NB4 (cell line): Measurements from ENCODE around the gene MIS18BP1.

DNA sequence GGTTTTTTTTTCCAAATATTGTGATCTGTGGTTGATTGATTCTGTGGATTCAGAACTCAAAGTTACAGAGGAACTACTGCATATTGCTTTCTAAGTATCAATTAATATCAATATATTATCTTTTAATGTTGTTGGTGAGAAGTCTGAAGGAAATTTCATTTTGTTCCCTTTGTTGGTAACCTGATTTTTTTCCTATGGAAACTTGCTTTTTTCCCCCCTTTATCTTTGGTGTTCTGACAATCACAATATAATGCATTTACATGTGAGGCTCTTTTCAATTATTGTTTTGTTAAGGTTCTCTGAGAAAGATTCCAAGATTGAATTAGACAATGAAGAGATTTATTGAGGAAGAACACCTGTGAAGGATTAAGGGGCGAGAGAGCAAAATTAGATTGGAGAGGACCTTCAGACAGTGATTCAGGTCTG, 64.4 kb downstream of the FBXO33 start:
- RRBS = no CpG with 5 or more reads among the region's 1 CpG

DNA sequence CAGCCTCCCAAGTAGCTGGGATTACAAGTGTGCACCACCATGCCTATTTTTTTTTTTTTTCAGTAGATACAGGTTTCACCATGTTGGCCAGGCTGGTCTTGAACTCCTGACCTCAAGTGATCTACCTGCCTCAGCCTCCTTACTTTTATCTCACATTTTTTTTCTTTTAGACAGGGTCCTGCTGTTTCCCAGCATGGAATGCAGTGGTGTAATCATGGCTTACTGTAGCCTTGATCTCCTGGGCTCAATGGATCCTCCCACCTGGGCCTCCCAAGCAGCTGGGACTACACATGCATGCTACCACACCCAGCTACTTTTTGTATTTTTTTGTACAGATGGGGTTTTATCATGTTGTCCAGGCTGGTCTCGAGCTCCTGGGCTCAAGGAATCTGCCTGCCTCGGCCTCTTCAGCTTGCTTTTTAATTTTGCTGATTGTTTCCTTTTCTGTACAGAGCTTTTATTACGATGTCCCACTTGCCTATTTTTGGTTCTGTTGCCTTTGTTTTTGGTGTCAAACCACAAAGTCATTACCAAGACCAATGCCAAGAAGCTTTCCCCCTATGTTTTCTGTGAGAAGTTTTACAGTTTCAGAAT, 23.5 kb downstream of the FBXO33 start:
- RRBS = no CpG with 5 or more reads among the region's 3 CpGs

DNA sequence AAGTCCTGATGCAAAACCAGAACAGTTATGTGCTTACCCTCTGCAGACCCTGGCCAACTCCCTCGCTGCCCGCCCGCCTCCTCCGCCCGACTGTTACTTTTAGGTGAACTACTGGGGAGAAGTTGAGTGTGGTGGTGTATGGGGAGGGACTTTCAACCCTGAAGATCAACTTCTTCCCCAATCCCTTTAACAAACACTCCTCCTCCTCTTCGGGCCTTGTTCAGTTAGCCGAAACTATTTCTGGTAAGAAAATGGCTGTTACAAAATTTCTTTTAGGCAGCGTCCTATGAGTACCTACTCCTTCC, 1.4 kb downstream of the FBXO33 start:
- RRBS = no CpG with 5 or more reads among the region's 8 CpGs

DNA sequence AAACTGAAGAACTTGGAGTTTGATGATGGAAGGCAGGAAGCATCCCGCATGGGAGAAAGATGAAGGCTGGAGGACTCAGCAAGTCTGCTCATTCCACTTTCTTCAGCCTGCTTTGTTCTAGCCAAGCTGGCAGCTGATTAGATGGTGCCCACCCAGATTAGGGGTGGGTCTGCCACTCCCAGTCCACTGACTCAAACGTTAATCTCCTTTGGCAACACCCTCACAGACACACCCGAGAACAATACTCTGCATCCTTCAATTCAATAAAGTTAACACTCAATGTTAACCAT, 865.8 kb upstream of the LRFN5 start:
- RRBS = no CpG with 5 or more reads among the region's 3 CpGs

DNA sequence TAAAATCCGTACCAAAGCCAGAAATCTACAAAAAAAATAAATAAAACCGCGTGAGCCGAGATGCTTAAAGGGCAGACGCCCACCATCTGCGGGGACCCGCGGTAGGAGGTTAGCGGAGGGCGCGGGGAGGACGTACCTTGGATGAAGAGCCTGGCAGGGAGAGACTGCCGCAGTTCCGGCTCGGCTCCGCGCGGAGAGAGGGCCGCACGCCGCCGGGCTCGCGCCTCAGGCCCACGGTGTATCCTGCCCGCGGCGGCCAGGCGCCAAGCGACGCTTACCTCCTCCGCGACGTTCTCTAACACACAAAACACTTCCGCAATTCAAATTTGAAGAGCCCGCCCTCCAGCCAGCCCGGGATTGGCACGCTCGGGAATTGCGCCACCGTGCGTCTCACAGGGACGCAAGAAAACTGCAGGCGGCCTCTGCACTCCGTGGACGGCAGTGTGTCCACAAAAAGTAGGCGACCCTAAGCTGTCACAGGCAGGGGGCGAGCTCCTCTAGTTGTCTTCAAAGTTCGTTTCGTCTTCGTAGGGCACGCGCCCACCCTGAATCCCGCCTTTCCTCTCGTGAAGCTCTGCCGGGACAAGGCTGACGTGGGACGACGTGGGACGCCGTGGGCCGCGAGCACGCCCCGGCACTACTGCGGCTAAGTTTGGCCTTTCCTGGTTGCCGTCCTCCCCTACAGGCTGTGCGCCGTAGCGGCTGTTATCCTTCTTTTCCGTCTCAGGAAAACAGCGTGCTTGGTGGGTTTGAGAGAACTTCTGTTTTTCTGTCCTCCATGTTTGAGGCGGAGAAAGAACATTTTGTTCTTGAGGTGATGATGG, at the start of gene MIS18BP1:
Gene MIS18BP1, minus strand, starts transcription at position 304 of the 824 bp plus-strand sequence.
- RRBS = under 1% methylated on average over 19 of the region's 73 CpGs

DNA sequence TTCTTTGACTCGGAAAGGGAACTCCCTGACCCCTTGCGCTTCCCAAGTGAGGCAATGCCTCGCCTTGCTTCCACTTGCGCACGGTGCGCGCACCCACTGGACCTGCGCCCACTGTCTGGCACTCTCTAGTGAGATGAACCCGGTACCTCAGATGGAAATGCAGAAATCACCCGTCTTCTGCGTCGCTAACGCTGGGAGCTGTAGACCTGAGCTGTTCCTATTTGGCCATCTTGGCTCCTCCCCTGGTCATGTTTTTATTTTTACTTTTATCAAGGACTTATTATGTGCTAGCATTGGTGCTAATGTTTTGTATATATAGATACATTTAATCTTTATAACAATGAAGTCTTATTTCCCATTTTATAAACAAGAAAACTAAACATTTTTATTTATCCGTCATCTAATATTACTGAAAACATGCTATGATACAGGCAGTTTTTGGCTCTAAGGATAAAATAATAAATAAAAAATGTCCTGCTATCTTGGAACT, 636.1 kb upstream of the MIS18BP1 start:
- RRBS = no CpG with 5 or more reads among the region's 14 CpGs

GRCh38 chr14:48607214-48607574, 931.8 kb upstream of the MDGA2 start:
- RRBS = no CpG with 5 or more reads among the region's 5 CpGs

GRCh38 chr14:49549878-49550405, 36.2 kb downstream of the RPS29 start:
- RRBS = 59% methylated on average over 1 of the region's 5 CpGs

DNA sequence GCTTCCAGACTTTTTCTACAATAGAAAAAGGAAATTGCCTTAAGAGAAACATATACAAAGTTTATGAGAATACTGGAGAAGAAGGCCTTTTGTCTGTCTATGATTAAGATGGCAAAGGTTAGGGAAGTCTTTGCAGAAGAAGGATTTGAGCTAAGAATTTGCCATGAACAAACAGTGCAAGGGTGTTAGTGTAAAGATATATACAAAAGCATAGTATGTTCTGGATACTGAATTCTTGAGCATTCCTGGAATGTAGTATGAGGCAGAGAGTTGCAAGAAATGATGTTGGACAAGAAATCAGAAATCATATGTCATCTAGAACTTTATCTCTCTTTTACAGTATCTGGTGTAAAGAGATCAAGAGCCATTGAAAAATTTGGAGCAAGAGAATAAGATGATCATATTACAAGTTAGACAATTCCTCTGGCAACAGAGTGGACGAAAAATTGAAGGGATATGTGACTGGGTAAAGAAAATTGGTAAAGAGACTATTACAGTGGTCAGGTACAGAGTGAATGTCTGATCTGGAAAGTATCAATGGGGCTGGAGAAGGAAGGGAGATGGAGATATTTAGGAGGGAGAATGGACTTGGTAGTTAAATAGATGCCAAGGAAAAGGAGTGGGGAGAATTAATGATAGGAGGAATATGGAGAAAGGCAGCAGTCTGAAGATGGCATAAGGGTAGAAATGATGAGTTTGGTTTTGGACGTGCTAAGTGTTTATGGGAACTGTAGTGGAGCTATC, 22.3 kb upstream of the KLHDC2 start:
- RRBS = no CpG with 5 or more reads among the region's 2 CpGs

- RRBS = no CpG with 5 or more reads among the region's 12 CpGs
Measured at GRCh38 chr14:49830967-49832054, 21.3 kb downstream of the NEMF start.

DNA sequence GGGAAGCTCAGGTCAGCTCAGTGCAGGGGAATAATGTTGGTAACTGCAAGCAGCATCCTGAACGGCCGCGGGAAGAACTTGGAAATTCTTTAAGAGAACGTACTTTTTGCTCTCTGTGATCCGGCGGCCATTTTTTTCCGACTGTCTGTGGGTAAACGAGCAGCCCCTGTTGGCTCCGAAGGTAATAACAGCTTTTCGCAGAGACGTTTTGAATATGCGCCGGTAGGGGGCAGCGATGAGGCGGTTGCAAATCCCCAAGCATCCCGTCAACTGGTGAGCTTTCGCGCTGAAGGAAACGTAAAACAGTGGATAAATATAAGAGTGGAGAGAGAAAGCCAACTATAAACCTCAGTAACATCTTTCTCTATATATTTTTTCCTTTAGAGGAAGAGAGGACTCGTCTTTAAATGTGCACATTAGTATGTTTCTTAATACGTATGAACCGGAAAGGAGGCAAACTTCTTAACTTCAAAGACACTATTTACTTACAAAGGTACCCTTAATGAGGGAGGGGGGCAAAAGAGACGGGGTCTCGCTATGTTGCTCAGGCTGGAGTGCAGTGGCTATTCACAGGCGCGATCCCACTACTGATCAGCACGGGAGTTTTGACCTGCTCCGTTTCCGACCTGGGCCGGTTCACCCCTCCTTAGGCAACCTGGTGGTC, 9.6 kb upstream of the NEMF start:
- RRBS = 1% methylated on average over 7 of the region's 30 CpGs

DNA sequence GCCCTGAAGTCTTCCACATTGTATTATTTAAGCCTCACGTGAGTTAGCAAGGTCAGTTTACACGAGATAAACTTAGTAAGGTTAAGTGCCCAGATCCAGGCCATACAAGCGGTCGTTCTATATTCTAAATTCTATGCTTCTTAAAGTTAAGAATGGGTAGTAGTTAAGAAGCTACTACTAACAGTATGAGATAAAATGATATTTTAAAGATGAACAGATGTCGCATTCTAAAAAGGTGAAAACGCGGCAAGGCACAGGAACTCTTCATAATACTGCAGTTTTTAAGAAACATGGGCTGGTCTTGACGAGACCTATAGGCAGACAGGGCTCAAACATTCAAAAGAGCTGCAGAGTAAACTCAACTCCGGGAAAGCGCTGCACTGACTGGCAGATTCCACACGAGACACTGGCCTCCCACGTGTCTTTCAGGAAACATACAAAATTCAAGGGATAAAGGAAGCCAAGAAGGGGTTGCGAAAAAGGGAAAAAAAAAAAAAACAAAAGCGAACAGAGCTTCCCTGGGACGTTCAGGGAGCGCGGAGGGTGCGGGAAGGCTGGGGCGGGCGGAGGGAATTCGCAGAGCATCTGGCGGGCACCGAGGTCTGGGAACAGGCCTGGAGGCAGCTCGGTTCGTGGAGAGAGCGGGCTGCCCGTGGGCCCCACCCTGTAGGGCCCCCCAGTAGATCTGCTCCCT, 636 bp upstream of the ARF6 start:
- RRBS = no CpG with 5 or more reads among the region's 27 CpGs

GRCh38 chr14:49962227-49963321, 69.7 kb downstream of the ARF6 start:
- RRBS = no CpG with 5 or more reads among the region's 14 CpGs

- RRBS = no CpG with 5 or more reads among the region's 7 CpGs
Measured at GRCh38 chr14:49971224-49971923, 78.5 kb downstream of the ARF6 start.

- RRBS = no CpG with 5 or more reads among the region's 7 CpGs
Measured at GRCh38 chr14:50010809-50011245, 105.5 kb downstream of the VCPKMT start.

DNA sequence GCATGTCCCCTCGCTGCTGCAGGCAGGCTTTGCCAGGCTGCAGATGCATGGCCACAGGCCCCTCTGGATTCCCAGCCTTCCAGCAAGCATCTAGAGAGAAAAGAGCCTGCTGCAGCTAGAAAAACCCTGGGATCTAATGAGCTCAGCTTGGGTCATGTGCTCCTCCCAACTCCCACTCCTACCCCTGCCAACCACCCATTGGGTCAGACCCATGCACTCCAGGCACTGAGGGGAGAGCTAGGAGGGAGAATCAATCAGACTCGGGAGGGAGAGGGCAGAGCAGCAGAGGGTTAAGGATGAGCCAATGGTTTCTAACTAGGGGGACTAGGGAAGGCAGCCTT, 56.6 kb downstream of the VCPKMT start:
- RRBS = no CpG with 5 or more reads among the region's 2 CpGs

GRCh38 chr14:50061387-50062119, 54.8 kb downstream of the VCPKMT start:
- RRBS = no CpG with 5 or more reads among the region's 8 CpGs

DNA sequence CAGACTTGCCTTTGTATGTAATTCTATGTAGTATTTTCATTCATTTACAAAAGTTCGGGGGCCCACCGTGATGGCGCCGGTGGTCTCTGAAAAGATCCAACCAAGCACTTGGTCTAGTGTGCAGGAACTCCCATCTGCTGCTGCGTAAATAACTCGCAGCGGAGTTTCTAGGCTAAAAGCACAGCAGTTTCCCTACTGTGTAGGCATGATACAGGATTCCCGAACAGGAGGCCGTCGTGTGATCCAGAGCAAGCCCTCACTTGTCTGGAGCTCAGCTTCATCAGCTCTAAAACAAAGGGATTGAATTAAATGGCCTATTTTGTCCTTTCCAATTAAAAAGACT, 34.5 kb downstream of the VCPKMT start:
- RRBS = no CpG with 5 or more reads among the region's 10 CpGs

DNA sequence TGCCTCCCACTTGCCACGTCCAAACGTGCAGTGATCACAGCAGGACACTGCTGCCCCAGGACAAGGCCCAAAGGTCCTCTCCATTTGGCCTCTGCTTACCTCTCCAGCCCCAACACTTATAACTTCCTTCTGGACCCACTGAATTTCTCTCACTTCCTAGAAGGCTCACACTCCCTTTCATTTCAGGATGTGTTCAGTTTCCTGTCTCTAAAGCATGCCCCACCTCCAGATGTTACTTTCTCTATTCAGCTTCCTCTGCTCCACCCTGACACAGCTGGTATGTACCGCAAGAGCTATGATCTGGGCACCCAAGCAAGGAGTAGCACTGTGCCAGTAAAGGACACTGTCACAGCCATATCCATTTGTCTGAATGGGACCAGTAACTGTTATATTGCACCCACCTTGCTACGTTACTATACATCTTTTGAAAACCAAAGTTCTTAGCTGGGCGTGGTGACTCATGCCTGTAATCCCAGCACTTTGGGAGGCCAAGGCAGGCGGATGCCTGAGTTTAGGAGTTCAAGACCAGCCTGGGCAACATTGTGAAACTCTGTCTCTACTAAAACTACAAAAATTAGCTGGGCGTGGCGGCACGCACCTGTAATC, 32.8 kb downstream of the CDKL1 start:
- RRBS = no CpG with 5 or more reads among the region's 9 CpGs

DNA sequence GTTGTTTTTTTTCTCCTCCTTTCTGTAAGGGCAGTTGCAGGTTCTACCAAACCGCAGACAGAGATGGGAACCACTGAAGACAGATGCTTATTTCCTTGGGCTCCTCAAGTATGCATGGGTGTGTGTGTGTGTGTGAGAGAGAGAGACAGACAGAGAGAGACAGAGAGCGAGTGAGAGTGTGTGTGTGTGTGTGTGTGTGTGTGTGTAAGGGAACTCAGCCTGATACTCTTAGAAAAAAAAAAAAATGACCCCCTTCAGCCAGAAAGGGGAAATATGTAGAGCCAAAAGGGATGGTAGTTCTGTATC, 42.5 kb downstream of the MAP4K5 start:
- RRBS = no CpG with 5 or more reads among the region's 2 CpGs